PC-3 (cell line): ENCODE measurements around the genes MANSC4 and TSPAN11.

GRCh38 chr12:27780075-27781015 lies at the start of gene MANSC4:
MANSC4 (minus strand) TSS chr12:27780236.
- RAMPAGE, long total RNA = no peak

DNA sequence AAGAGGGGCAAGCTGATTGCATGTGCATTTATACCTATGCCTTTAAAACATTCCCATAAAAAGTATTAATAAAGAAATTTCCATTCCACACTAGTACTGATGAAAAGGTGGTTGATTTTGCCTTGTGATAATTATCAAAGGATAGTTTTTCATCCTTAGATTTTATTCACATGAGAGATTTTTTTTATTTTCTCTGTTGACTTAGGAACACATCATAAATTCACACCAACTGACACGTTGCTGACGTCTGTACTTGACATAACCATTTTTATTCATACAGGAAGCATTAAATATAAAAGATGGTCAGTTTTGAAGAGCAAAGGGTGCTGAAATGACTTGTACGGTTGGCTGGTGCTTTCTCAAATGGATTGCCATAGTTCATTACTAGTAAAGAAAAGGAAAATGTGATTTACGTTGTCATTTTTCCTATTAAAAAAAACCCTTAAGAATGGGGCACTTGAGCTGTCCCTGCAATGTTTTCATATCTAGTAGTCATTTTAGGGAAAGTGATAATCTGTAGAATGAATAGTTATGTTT lies 22.3 kb upstream of the MANSC4 start:
- RAMPAGE, long total RNA = no peak

GRCh38 chr12:28202636-28203233 lies 12.5 kb downstream of the CCDC91 start:
- RAMPAGE, long total RNA = no peak

GRCh38 chr12:29153040-29153842 lies 4.2 kb downstream of the FAR2 start:
- RAMPAGE, long total RNA = no peak

DNA sequence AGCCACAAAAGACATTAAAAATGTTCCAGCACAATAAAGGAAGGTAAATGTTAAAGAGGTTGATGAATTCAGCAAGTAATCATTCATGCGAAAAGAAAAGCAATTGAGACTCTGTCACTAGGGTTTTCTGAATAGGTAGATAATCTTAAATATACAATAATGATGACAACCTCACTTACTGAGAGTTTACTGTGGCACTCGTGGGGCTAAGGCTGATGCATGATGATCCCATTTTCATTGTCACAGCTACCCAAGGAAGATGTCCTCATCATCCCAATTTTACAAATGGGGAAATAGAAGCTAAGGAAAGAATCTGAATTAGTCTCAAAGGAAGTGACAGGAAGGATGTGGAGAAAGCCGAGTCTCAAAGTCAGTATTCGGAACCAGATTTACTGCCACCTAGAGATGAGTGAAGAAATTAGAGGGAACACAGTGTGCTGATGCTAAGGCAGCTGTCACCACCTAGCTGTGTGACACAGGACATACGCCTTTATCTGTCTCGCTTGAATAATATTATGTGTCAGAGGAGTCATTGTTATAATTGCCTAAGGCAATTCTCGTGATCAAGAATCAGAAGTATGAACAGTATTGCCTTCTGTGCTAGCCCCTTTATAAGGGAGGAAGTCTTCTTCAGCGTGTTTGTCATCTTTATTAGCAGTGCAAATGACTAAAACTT lies 63.3 kb downstream of the ERGIC2 start:
- RAMPAGE, long total RNA = no peak

- RAMPAGE, long total RNA = no peak
Measured at GRCh38 chr12:29380340-29381041, 481 bp downstream of the ERGIC2 start.

GRCh38 chr12:29572519-29573478 lies 75.3 kb upstream of the OVCH1 start:
- RAMPAGE, long total RNA = no peak

- RAMPAGE, long total RNA = no peak
Measured at GRCh38 chr12:29701336-29702143, 82.2 kb downstream of the TMTC1 start.

DNA sequence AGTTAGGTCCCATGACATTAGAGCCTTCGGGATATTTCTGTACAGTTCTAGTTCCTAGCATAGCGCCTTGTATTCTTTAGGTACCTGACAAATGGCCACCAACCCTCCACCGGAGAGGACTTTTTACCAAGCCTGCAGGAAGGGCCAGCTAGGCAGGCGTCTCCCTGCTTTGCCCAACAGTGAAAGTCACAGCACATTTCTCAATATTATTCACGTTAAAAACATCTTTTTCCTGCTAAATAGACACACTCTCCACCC lies 40.0 kb upstream of the CAPRIN2 start:
- RAMPAGE, long total RNA = no peak

- RAMPAGE, long total RNA = no peak
Measured at GRCh38 chr12:30925980-30927047, at the start of gene TSPAN11. TSPAN11 (plus strand) TSS chr12:30926748.

DNA sequence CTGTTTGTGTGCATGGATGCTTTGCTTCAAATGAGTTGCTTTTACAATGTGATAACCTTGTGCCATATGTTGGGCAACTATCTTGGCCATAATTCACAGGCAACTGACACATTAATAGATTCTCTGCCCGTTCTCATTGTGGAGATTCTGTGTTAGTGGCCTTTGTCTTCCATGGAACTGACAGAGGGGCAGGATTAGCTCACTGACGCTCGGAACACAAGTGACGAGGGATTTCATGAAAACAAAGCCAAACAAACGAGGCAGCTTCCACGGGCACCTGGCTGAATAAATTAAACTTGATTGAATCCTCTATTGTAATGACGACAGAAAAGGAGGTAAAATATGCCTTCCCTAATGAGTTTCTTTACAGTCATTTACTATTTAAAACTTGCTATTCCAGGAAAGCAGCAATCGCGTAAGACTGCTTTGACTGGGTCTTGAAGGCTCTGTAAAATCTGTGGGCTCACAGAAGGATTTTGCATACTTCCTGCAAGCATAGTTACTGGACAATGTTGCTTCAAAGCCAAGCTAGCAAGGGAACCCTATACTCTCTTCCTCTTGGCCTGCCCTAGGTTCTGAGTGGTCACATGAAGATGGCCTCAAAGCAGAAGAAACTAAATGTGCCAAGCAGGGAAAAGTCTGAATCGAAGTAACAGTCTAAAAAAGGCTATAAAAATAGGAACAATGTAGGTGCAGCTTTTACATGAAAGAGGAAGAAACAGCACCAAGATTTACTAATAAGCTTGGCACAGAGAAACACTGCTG lies 28.0 kb upstream of the SINHCAF start:
- RAMPAGE, long total RNA = no peak

DNA sequence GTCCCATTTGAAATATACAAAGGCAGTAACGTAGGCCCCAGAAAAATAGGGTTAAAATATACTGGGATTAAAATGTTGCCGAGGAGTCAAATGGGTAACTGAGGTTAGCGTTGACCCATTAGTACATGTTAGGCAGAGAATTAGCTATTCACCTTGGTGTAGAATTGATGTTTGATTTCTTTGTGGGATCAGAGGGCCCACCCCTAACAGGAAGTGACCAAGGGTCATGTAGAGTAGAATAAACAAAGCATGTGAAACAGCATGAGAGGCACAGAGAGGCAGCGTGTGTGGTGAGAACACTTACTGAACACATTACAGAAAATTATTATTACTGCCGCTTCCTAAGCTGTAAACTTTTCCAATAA lies 29.4 kb upstream of the SINHCAF start:
- RAMPAGE, long total RNA = no peak

DNA sequence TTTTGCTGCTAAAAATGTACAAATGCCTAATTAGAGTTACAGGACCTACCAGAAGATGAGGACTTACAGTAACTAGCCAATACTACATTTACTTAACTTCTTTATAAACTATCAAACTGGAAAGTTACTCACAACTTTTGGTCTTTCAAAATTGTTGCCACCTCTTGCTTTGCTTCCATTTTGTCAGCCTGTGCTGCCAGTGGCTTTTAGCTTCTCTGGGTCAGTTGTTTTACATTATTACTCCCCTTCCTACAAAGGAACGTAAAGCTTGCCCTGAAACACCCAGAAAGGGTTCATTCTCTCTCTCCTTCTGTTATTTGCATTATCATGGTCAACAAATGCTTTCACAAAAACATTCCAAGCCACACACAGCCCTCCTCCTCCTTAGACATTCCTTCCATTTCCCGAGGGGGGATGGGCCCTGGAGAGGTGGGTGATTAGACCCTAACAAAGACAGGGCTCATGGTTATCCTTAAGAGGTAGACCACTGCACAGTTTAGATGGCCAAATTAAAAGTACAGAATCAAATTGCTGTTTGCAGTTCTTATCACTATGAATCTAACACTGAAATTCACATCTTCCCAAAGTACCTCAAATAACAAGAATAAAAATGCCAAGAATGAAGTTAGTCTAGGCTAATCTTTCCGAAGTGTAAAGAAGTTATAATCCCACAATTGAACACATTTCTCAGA lies 60.4 kb upstream of the SINHCAF start:
- RAMPAGE, long total RNA = no peak

DNA sequence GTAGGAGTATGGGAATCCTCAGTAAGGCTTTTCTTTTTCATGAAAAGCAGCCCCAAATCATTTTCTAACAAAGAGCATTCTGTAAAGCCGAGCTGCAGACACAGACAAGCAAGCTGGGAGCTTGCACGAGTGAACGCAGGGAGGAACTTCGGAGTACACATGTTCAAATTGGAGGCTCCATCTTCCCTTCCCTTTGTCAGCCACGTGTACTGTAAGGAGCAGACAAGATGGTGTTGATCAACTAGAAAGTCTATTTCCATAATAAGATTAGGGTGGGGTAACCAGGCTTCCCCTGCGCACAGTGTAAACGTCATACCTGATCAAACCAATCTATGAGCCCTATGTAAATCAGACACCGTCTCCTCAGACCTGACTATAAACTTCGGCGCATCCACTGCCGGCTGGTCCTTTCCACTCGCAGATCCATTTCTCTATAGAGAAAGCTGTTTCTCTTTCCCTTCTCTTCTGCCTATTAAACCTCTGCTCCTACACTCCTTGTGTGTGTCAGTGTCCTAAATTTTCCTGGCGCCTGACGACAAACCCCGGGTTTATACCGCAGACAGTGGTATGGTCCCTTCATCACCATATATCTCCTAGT lies 7.6 kb upstream of the ETFBKMT start:
- RAMPAGE, long total RNA = no peak

DNA sequence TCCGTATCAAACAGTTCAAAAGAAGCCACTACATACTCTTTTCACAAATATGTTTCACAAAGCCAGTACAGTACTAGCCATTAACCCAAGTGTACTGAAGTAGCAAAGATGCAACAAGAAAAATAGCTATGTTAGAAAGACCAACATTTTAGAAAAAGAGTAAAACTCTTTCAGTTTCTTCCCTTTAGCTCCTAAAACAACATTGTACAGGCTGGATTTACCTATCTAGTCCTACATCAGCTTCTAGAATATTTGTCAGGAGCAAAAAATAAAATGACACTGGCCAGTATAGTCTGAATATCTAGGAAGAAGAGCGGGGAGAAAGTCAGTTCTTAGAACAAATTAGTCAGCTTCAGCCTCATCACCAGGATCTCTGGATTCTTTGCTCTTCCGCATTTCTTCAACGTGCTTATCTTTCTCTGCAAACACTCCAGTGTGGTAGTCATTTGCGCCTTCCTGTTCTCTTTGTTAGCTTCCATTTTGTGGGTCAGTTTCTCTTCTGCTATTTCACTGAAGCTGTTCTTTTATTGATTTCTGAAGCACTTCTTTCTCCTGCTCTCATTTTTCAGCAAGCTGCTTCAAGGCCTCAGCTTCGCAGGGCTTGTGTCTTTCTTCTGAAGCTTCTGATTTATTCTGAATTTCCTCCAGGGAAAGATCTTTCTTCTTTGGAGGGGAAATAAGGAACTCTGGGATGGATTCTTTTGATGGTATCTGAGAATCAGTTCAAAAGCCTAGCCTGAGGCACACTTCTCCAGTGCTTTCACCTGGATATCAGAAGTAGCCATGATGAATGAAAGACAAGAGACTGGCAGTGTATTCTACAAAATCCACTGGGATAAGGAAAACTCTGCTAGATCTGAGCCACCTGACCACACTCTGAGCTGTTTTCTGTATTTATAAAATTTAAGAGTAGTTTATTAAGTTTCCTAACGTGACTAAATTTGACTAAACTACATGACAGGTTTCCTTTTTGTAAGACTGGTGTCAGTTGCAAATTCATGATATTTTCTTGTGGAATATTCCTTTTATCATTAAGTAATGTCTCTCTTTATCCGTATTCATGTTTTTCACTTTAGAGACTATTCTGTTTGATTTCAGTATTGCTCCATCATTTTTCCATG lies 13.5 kb downstream of the AMN1 start:
- RAMPAGE, long total RNA = no peak

- RAMPAGE, long total RNA = no peak
Measured at GRCh38 chr12:31718493-31719009, 10.3 kb downstream of the AMN1 start.

DNA sequence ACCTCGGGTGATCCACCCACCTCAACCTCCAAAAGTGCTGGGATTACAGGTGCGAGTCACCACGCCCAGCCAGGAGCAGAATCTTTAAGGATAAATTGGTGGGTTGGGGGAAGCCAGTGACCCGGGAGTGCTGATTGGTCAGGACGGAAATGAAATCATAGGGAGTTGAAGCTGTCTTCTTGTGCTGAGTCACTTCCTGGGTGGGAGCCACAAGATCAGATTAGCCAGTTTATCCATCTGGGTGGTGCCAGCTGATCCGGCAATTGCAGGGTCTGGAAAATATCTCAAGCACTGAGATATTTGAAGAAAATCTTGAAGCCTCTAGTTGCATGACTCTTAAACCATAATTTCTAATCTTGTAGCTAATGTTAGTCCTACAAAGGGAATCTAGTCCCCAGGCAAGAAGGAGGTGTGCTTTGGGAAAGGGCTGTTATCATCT lies 4.9 kb upstream of the AMN1 start:
- RAMPAGE, long total RNA = no peak

GRCh38 chr12:31832980-31833541 lies 41.0 kb upstream of the H3-5 start:
- RAMPAGE, long total RNA = no peak

DNA sequence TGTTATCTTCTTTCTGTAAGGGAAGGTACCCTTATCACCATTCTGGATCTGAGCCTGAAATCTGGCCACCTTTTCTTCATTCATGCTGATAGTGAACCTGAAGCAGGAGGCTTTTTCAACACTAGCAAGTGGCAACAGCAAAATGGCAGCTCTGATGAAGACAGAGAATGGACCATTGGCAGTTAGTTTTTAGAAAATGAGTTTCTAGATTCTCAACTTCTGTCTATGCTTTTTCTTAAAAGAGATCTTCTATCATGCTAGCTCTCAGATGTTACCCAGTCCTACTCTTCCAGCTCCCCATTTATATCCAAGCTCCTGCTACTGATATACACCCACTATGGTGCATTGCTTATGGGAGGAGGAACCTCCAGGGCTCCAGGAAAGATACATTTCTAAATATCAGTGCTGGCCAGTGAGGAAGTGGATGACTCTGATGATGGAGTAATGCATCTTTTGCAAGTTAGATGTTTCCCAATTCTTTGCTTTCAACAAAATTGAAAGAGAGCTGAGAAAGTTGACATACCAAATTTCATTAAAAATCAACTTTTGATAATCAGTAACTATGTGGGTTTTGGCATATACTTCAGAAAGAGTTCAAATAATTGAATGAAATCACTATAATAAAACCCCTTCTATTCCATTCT lies 61.3 kb upstream of the H3-5 start:
- RAMPAGE, long total RNA = no peak

DNA sequence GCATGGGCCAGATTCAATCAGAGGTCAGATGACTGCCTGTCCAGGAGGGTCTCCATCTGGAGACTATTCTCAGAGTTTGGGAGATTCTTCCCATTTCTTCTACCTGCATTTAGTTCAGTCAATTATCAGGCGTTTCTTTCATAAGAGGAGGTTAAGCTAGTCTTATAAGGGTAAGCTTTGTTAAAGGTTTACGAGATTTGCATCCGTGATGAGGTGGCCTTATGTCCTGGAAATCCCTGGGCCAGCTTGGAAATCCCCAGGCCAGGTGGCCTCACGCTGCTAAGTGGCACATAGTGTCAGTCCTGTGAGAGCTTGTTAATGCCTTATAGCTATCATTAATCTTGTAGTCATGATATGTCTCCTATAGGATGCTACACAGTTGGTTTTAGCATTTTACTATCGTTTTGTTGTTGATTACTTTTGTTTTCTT lies 145.8 kb downstream of the BICD1 start:
- RAMPAGE, long total RNA = no peak